Endometrial microvascular endothelial cells (primary cell): ENCODE data around the genes SETD7 and UCP1.

- RAMPAGE, long total RNA: no peak
Measured at GRCh38 chr4:139049305-139049635, 33.7 kb downstream of the NOCT start.

DNA sequence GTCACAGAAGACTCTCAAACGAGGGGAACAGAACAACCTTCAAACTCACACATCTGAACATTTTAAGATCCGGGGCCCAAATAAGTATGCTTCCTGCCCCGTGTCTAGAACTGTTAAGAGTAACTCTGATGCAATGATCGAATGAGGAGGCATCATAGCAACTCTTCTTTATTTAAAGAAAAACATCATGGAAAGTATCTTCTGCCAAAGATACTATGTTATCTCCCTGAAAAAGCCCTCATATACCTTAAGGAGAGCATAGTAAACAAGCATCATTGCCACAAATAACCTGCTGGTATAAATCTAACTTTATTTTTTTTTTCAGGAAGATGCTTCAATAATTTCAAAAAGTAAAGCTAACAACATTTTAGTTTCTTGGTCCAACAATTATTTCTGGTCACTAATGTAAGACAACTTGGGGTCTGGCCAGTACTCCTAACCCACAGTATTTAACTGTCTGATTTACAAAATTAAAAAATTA is 68.2 kb downstream of the ELF2 start:
- RAMPAGE, long total RNA: no peak

- RAMPAGE, long total RNA: no peak
Measured at GRCh38 chr4:139154573-139154991, 22.4 kb downstream of the ELF2 start.

DNA sequence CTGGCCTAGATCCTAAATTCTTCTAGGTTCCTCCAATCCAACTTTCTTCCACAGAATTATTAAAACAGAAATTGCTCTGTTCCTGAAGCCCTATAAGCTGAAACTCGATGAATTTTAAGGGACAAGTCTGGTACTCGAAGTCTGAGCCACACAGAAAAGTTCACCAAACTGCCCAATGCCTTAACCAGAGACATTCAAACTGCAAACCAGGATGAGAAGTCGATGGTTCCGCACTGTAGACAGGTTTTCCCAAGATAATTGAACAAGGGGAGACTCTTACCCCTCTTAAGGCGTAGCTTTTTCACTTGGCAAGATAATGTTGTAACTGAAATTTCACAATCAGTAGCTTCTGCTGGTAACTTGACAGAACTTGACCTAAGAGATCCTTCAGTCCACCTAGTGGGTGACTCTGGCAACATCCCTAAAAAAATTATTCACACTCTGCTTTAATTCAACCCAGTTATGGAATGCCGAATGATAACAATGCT is 9.4 kb downstream of the ELF2 start:
- RAMPAGE, long total RNA: no peak

DNA sequence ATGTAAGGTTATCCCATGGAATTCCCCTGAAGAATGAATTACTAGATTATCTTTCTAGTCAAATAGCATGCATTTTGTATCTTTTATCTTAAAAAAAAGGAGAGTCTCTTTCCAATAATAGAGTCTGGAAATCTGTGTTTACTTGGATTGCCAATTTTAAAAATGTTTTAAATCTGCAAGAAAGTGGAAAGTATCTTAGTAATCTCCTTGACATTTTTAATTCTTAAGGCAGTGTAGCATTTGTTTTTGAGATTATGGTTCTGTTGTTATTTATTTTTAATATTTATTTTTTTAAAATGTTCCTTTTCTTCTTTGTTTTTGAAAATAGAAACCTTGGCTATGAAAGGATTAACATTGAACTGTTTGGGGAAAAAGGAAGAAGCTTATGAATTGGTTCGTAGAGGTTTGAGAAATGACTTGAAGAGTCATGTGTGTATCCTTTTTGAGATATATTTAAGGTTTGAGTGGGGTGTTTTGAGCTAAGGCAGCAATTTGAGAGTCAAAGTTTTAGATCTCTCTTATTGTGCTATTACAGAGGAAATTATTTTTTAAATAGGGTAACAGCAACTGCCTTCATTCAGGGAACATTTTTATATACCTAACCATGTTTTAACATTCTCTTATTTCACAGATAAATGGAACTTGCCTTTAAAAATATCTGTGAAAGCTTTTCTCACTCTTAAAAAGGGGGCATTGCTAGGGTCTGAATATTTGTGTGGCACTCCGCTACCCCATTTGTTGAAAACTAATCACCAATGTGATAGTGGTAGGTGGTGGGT is 34.4 kb upstream of the NDUFC1 start:
- RAMPAGE, long total RNA: no peak

DNA sequence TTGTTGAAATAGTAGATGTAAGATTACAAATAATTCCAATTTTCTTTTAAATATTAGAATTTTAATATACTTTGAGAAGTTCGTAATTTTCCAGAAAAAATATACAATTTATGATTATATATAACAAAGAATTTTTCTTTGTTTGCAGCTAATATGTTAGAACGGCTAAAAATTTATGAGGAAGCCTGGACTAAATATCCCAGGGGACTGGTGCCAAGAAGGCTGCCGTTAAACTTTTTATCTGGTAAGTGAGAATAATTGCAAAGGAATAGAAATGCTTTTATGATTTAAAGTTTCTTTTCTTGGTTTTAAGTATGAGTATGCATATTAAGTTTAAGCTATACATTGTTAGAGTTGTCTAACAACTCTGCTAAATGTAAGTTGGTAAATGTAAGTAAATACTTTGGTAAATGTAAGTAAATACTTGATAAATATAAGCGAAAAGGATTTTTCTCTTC is 48.8 kb upstream of the NDUFC1 start:
- RAMPAGE, long total RNA: no peak

DNA sequence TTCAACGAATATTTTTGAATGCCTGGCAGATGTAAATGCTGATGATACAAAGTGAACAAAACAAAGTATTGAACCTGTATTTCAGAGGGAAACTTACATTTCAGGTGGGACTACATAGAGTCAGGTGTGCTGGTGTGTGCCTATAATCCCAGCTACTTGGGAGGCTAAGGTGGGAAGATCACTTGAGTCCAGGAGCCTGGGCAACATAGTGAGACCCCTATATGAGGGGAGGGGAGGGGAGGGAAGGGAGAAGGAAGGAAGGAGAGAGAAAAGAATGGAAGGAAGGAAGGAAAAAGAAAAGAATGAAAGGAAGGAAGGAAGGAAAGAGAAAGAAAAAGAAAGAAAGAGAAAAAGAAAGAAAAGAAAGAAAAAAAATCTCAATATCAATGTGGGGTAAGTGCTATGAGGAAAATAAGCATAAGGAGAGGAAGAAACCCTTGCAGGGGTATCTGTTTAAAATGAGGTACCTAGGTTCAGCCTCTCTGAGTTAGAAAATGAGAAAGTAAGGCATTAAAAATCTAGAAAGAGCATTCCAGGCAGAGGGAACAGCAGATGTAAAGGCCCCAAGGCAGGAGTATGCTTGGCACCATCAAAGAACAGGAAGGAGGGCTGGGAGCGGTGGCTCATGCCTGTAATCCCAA is 43.6 kb upstream of the RAB33B start:
- RAMPAGE, long total RNA: no peak

DNA sequence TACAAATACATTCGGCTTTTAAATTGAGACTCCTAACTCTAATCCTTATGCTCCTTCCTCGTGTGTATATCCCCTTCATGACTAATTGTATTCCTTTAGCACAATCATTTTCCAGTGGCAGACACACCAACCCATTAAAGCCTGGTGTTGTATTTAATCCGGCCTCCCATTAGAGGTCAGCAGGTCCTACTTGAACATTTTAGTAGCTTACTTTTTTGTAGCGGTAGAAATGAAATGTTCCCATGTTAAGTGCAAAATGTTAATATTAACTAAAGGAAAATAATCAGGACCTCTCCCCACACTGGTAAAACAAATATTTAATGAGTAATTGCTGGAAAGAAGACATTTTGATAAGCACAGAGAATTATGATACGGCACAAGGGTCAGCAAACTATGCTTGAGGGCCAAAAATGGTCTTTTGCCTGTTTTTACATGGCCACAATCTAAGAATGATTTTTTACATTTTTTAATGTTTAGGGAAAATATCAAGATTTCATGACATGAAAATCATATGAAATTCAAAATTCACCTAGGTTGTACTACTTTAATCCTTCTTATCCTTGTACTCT is 3.5 kb downstream of the RAB33B start:
- RAMPAGE, long total RNA: no peak

- RAMPAGE, long total RNA: start-site peak on the minus strand at chr4:139556188-139556205, 159 and 200 reads in 2 replicates
Measured at GRCh38 chr4:139556023-139556690, at the start of gene SETD7. SETD7 (minus strand) TSS chr4:139556219.

- RAMPAGE, long total RNA: no peak
Measured at GRCh38 chr4:139559665-139560294, 3.8 kb upstream of the SETD7 start.

- RAMPAGE, long total RNA: no peak
Measured at GRCh38 chr4:139646863-139647630, 18.6 kb upstream of the MGST2 start.

DNA sequence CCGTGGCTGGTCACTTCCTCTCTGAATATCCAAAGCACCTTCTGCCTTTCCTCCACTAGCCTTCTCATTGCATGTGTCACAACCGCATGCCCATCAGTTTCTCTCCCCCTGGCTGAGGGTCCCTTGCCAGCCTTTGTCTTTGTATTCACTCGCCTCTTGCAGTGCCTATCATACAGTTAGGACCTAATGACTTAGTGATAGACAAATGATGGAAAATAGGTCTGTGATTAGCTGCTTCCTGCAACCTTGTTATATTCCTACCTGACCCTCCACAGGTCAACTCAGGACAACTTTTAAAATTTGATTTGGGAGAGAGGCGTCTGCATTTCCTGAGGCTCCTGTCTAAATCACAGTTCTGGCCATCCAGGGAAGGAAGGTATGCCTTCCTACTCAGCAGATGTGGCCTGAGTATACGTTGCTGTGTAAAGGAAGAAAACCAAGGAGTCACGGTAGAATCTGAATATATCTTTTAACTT is 92.3 kb downstream of the MGST2 start:
- RAMPAGE, long total RNA: no peak

- RAMPAGE, long total RNA: no peak
Measured at GRCh38 chr4:139815505-139816824, 150.3 kb downstream of the MGST2 start.

GRCh38 chr4:139934078-139934786 is 219.8 kb downstream of the MAML3 start:
- RAMPAGE, long total RNA: no peak

DNA sequence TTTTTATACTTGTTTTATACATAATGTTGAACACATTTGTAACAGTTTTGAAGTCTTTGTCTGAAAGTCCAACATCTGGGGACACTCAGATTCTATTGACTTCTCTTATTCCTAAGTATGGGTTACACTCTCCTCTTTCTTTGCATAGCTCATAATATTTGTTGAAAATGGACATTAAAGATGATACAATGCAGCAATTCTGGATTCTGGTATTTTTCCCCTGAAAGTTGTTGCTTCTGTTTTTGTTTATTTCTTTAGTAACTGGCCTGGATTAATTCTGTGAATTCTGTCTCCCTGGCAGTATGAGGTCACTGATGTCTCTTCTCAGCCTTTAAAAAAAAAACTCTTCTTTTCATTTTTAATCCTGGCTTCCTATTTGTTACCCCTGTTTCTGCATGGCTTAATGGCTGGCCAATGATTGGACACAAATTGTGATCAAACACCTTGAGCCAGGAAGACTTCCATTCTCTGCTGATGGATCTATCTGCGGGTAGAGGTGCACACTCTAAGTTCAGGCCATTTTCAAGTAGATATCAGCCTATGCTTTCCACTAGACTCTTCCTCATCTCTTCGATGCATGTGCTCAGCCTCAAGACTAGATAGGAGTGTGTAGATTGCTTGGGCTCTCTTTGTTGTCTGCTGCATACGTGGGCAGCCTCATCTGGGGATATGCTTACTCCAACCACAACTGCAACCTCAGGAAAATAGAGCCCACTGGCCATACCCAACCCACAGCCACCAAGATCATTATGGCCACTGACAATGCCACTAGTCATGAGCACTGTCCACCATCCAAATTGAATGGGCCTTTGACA is 155.3 kb downstream of the MAML3 start:
- RAMPAGE, long total RNA: no peak

DNA sequence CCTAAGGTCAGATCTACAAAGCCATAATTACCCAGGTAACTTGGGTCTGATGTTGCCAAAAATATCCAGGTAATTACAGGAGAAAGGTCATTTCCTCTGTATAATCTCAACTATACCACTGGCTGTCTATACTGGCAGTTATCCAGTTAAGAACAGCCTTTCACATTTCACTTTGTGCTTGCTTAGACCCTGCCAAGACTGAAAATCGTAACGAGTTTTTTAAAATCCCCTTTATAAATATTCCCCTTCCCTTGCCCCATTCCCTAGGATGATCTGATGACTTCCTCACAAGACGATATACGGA is 105.5 kb downstream of the MAML3 start:
- RAMPAGE, long total RNA: no peak

- RAMPAGE, long total RNA: no peak
Measured at GRCh38 chr4:140057791-140058267, 96.2 kb downstream of the MAML3 start.

DNA sequence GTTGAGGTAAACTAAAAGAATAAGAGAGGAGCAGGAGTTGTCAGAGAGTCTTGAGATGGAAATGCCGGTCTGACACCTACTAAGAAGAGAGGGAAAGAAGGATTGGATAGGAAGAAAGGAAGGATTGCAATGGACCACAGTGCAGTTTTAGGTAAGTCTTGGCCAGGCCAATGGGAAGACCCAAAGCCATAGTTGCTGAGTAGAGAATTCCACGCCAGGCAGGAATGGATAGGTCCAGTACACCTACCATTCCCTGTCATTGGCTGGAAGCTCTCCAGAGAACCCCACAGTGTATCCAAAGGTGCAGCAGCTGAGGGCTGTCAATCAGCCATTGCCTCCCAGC is 80.1 kb upstream of the SCOC start:
- RAMPAGE, long total RNA: no peak

DNA sequence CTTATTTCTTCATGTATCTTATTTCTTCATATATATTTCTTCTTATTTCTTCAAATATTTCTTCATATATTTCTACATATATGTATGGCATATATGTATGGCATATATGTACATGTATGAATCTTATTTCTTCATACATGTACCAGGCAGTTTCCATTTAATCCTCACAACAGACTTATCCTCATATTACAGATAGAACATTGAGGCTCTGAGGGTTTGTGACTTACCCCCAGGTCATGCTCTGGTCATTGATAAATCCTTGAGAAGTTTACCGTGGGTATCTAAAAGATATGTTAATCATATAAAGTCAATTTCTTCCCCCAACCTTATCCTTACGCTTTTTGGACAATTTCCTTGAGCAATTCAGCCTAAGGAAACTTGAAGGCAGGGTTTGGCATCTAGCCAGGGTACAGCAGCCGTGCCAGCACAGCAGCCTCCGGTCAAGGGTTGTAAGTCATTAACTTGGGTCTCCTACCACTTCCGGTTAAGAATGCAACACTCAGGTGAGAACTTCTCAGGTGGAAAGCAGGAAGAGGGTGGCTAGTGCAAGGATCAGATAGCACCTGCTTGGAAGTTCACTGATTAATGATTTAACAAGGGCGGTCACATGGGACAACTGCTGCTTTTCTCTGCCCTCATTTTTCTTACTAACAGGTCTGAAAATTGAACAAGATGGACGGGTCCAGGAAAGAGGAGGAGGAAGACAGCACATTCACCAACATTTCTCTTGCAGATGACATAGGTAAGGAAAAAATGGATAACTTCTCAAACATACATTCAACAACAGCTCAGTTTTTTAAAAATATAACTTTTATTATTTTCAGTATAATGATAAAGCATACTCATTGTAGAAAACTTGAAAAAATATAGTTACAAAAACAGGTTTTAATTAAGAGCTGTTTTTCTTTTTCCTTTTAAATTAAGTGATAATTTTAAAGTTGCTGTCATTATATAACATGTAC is 30.2 kb upstream of the SCOC start:
- RAMPAGE, long total RNA: no peak

DNA sequence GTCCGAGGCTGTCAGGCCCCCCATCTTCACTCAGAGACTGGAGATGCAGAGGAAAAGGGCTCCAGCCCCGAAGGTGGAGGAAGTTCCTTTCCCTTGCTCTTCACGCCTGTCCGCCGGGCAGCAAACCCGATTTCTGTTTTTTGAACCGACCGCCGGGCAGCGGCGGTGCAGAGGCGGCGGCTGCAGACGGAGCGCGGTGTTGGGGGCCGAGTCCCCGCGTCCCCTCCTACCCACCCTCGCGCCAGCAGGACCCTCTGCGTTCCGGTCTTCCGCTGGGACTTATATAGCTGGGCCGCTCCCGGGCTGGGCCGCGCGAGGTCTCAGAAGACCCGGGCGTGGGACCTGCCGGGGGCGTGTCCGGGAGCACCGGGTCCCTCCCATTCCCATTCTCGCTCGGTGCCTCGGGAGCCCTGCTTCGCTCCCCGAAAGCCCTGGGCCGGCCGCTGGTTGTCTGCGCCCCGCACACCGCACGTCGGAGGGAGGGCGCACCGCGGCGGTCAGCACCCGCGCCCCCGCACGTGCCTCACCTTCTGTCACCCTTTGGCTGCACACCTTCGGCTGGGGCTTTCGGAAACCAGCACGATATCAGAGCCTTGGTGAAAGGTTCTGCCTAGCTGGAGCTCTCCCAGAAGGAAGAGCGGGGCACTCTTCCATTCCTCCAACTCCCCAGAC is at the start of gene UCP1:
Gene UCP1 (minus strand): TSS at position 256 of the 672 bp plus-strand sequence.
- RAMPAGE, long total RNA: no peak